Testis (tissue), 5 donors: ENCODE results near the genes BIRC3, BIRC2 and GUCY1A2.

GRCh38 chr11:97333622-97334005 lies 943.8 kb downstream of the JRKL start:
- PRO-cap, 3 experiments, result no peak in any of the 3 experiments
- RAMPAGE, long total RNA, 2 experiments, result no peak in any of the 2 experiments
- RRBS, result no CpG with 5 or more reads among the region's 1 CpG

DNA sequence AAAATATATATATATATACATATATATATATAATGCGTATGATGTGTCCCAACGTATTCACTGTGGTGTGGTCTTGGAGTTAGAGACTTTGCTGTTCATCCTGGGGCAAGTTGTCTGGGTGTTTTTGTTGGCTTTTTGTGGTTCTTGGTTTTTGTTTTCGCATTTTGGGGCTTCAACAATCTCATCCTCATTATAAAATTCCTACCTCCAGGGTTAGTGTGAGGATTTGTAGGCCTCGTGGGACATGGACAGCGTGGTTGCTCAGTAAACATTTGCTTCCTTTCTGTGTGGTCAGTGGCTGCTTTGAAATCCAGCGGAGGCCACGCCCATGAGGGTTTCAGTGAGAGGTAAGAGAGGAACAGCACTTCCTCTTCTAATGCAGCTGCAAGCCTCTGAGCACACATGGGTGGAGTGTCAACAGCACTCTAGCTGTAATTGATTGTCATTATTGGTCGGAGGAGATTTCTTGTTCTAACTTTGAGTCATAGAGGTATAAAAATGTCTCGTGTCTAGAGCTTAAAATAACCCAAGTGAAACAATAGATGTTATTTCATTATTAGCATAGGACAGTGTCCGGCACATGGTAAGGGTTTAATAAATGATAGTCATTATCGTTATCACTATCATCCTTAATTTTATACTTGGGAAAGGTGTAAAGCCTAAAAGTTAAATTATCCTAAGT lies 6.0 kb upstream of the ARHGAP42 start:
- PRO-cap, 3 experiments, result no peak in any of the 3 experiments
- RAMPAGE, long total RNA, 2 experiments, result no peak in any of the 2 experiments
- RRBS, result no CpG with 5 or more reads among the region's 11 CpGs

GRCh38 chr11:100776039-100776815 lies 89.1 kb downstream of the ARHGAP42 start:
- PRO-cap, 3 experiments, result no peak in any of the 3 experiments
- RAMPAGE, long total RNA, 2 experiments, result no peak in any of the 2 experiments
- RRBS, result no CpG with 5 or more reads among the region's 6 CpGs

GRCh38 chr11:100861240-100862041 lies 174.4 kb downstream of the ARHGAP42 start:
- PRO-cap, 3 experiments, result no peak in any of the 3 experiments
- RAMPAGE, long total RNA, 2 experiments, result no peak in any of the 2 experiments
- RRBS, result no CpG with 5 or more reads among the region's 6 CpGs

DNA sequence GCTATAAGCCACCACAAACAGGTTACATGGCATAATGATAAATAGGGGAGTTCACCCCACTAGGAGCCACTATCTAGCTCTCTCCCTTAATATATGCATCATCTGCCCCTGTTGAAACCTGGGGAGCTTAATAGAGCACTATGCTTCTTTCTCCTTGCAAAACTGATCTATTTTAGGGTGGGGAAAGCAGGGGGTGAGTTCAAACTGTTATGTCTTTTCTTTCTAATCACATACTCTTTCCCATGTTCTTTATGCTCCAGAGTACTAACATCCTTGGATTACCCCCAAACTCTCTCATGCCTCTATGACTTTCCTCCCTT lies 32.7 kb downstream of the PGR start:
- PRO-cap, 3 experiments, result no peak in any of the 3 experiments
- RAMPAGE, long total RNA, 2 experiments, result no peak in any of the 2 experiments

DNA sequence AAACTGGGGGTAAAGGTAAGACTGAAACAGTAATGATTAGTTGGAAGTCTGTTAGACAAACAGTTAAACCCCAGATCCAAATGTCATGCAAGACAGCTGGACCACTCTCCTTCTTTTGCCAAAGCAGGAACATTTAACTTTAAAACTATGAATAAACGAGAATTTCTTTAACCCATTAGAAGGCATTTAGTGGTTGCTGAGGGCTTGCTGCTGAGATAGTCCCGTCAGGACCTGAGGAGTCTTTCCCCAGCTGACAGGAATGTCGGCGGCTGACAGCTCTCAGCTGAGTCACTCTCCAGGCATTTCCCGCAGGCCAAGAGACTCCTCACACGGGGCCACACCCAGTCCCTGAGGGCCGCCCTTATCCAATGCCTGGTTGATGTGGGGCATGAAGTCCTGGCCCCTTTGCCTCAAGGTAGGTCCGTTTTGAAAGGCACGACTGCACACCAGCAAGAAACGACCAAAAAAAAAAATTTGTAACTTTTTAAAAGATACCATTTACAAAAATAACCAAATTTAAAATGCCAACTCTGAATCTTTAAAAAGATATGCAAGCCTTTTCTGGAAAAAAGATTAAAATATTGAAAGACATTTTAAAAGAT lies 36.2 kb upstream of the CFAP300 start:
- PRO-cap, 3 experiments, result no peak in any of the 3 experiments
- RAMPAGE, long total RNA, 2 experiments, result no peak in any of the 2 experiments
- RRBS, result no CpG with 5 or more reads among the region's 10 CpGs

DNA sequence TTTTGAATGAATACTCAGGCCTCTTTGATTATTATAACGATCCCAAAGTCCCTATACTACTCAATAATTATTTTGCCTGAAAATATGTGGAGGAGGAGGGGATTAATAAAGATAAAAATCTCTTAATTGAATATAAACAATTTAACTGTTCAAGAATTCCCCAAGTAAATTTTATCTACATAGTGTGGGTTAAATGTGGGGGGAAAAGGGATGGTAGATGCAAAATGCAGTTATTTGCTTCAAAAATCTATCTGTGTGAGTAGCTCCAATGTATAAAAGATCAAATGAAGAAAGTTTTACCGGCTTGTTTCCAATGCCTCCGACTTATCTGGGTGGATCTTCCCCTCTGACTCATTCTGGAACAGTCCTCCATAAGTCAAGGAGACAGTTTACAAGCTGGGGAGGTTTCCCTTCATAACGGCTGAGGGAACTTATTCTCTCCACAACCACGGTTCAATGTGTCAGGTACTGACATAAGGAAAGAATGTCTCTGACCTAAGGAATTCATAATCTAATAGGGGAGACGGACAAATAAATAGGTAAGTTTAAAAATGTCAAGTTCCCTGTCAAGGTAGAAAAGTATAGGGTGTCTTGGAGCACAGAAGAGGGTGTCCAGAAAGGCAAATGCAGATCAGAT lies 49.8 kb upstream of the BIRC3 start:
- PRO-cap, 3 experiments, result no peak in any of the 3 experiments
- RAMPAGE, long total RNA, 2 experiments, result no peak in any of the 2 experiments
- RRBS, result no CpG with 5 or more reads among the region's 6 CpGs

DNA sequence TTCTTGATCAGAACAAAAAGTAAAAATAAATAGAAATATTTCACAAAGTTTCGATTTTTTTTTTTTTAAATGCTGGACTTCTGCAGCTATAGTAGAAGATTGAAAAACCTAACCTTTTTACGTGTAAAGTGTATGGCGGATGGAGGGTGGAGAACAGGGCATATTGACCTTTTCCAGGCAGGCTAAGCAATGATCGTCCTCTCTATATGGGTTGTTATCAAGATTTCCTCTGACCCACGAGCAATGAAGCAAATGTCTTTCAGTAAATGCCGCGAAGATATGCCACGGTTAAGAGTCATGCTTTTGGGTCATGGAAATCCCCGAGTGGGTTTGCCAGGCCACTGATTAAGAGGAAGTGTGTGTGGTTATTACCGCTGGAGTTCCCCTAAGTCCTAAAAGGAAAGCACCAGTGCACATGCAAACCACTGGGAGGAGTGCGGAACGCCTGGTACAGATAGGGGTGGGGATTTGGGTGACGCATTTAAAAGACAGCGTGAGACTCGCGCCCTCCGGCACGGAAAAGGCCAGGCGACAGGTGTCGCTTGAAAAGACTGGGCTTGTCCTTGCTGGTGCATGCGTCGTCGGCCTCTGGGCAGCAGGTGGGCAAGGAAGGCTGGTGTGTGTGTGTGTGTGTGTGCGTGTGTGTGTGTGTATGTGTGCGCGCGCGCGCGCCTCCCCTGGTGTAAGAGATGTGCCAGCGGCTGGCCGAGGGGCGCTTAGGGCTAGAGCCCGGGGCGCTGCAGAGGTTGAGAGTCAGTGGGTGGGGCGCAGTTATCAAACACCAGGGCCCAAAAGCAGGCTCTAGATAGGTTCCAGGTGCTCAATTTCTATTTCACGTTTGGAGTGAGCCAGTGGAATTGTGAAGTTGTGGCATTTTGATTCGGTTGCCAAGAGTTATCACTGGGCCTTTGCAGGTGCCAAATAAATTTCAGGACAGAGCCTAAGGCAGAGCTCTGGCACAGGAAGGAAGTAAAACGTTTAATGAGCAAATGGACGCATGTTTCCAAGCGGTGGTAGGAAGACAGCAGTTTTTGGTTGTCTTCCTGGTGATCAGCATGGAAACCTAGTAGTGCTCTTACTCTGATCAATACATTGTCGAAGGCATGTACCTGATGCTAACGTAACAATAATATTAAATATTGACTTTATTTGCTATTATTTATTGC lies at the start of gene BIRC3:
Gene BIRC3 (plus strand): TSS at position 512 of the 1,166 bp plus-strand sequence.
- PRO-cap, 3 experiments, result peak in 3 of 3 experiments; most common plus-strand start position 512 of the sequence (in 3); most common minus-strand start position 387 of the sequence (in 3)
- RAMPAGE, long total RNA, 2 experiments, result start-site peak on the plus strand in 2 of 2 experiments, centred at positions 511 to 533 of the sequence, 291 to 789 reads per replicate
- RRBS, result no CpG with 5 or more reads among the region's 43 CpGs

- PRO-cap, 3 experiments, result peak in 3 of 3 experiments; most common plus-strand start chr11:102346812 (in 2); most common minus-strand start chr11:102347110 (in 2)
- RAMPAGE, long total RNA, 2 experiments, result start-site peak on the plus strand in 1 of 2 experiments, at chr11:102347233-102347468 at its widest, 311 reads per replicate; start-site peak on the minus strand in 2 of 2 experiments, at chr11:102347099-102347174 at its widest, 45 to 51 reads per replicate
- RRBS, result 2% methylated on average over 34 of the region's 89 CpGs
Measured at GRCh38 chr11:102346588-102347521, at the start of gene BIRC2. Gene BIRC2, plus strand, starts transcription at chr11:102347214.

DNA sequence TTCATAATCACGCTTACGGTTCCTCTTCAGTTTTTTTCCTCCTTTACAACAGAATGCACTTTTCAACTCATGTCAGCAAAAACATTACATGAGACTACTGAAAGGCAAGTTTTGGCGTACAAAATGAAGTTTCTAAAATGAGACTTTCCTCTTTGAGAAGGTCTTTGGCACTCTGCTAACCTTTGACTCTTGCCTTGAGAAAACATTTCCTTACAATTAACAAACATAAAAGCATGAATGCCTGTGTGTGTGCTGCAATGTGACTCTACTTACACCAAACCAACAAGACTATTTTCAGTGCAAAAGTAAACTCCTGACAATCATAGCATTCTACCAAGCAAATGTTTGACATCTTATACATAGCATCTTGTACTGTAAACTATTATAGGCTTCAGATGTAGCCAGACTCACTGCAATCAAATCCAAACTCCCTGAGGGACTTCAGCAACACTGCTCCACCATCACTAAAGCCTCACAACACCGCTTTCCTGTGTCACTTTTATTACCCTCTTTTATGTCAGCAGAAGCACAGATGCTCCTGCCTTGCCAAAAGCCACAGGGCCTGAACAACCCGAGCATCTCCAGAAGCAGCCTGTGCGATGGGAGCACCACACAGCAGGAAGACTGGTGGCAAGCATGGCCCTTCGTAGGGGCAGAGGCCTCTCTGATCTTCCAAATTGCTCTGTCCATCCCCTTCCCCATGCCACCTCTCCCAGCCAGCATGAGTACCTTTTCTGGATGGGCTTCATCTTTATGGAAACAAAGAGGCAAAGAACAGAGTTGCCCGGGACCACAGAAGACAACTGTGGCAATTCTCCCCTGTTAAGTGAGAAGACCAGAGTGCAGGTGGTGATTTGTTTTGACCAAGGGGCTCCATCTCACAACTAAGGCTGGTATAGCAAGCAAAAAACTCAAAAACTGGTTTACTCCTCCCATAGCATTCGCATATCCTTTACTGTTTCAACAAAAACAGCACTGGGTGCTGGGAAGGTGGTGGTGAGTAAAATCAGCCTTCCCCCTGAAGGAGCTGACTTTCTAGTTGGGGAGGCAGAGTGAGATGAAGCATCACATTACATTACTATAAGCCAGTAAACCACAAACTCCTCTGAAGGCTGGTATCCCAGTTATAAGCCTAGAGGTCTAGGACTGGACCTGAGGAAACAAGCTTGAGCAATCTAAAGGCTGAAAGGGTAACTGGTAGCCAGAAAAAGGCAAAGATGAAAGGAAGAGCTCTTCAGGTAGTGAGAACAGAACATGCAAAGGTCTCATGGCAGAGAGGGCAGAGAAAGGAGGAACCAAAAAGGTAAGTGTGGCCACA lies 22.8 kb downstream of the TMEM123 start:
- PRO-cap, 3 experiments, result no peak in any of the 3 experiments
- RAMPAGE, long total RNA, 2 experiments, result no peak in any of the 2 experiments
- RRBS, result no CpG with 5 or more reads among the region's 9 CpGs

DNA sequence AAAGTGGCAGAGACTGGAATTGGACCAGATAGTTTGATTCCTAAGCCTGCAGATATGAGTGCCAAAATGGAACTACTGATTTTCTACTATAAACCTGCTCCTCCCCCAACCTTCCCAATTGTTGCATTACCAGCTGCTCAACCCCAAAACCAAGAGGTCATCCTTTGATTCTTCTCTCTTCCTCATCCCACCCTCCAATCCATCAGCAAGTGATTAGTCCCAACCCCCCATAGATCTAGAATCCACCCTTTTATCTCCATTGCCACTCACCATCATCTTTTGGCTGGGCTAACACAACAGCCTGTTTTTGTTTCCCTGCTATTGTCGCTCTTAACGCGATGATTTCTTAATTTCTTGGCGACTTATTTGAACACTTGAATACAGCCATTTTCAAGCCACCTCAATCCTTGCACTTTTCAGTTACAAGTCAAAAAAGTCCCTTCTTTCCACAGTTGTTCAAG lies 2.6 kb downstream of the TMEM123 start:
- PRO-cap, 3 experiments, result no peak in any of the 3 experiments
- RAMPAGE, long total RNA, 2 experiments, result no peak in any of the 2 experiments
- RRBS, result no CpG with 5 or more reads among the region's 4 CpGs

GRCh38 chr11:102458419-102458940 lies 5.9 kb upstream of the TMEM123 start:
- PRO-cap, 3 experiments, result no peak in any of the 3 experiments
- RAMPAGE, long total RNA, 2 experiments, result no peak in any of the 2 experiments
- RRBS, result no CpG with 5 or more reads among the region's 4 CpGs

- PRO-cap, 3 experiments, result no peak in any of the 3 experiments
- RAMPAGE, long total RNA, 2 experiments, result no peak in any of the 2 experiments
- RRBS, result no CpG with 5 or more reads among the region's 1 CpG
Measured at GRCh38 chr11:102476757-102477206, 24.2 kb upstream of the TMEM123 start.

DNA sequence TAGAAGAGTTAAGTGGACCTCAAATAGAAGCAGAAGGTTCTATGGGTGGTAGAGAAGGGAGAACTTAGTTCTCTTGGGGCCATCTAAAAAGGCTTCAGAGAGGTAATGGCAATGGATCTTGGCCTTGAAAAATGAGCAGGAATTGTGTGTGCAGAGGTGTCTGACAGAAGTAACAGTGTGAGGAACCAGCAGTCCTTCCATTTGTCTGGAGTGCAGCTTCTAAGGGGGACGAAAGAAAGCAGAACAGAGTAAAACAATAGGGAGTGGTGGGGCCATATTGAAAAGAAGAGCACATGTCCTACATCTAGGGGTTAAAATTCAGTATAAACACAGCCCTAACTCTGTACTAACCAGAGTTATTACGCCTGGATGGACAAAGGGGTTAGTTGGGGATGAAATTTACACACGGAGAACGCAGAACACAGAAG lies 283.4 kb upstream of the DDI1 start:
- PRO-cap, 3 experiments, result peak in 1 of 3 experiments; most common plus-strand start position 223 of the sequence (in 1)
- RAMPAGE, long total RNA, 2 experiments, result no peak in any of the 2 experiments
- RRBS, result no CpG with 5 or more reads among the region's 4 CpGs

DNA sequence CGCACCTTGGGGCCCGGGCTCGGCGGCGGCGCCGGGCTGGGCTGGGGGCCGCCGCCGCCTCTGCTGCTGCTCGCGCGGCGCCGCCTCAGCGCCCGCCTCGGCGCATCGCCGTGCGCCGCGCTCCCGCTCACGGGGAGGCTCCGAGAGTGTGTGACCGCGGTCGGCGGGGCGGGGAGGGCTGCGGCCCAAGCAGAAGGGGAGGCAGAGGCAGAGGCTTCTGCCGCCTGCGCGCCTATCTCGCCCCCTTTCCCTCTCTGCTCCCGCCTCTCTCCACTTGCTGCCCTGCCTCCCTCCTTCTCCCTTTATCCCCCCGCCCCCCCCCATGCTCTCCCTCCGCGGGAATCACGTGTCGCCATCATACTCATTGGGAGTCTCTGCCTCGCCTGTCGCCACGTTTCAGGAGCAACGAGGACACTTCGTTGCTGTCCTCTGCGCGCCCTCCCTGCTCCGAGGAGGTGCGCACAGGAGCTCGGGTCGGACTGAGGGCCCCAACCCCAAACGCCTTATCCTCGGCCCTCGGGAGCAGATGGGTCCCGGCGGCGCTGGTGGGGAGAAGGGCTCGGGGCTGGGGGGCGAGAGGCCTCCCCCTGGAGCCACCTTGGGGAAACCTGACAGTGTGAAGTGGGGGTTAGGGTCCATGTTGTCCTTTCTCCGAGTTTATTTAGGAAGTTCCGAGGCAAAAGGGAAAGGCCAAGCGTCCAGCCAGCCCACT lies at the start of gene GUCY1A2:
Gene GUCY1A2 (minus strand): TSS at position 219 of the 712 bp plus-strand sequence.
- PRO-cap, 3 experiments, result peak in 3 of 3 experiments; most common plus-strand start position 392 of the sequence (in 3); most common minus-strand start position 276 of the sequence (in 3)
- RAMPAGE, long total RNA, 2 experiments, result no peak in any of the 2 experiments
- RRBS, result 1% methylated on average over 2 of the region's 65 CpGs

DNA sequence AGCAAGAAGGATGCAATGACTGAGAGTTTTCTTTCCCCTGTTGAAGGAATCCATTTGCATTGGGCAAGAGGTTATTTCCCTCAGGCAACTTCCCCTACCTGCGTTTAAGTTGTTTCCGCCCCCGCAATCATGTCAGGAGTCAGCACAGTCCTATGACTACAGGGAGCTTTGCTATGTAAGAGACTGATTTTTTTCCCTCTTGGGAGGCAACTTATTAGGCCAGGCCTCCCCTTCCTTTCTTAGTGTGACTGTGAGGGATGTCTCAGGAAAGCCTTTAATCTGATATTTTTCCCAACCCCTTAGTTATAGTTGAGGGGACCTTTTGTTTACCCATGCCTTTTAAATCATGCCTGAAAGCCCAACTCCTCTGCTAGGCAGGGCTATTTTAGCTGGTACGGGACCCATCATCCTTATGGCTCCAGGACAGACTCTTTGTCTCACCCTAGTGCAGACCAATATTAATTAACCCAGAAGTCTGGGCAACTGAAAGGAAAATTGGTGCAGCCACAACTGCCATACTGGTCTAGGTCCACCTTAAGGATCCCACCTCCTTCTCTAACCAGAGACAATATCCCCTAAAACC lies 22.3 kb downstream of the NPAT start:
- PRO-cap, 3 experiments, result no peak in any of the 3 experiments
- RAMPAGE, long total RNA, 2 experiments, result no peak in any of the 2 experiments
- RRBS, result no CpG with 5 or more reads among the region's 4 CpGs

GRCh38 chr11:108225684-108226419 lies 3.0 kb downstream of the ATM start:
- PRO-cap, 3 experiments, result no peak in any of the 3 experiments
- RAMPAGE, long total RNA, 2 experiments, result no peak in any of the 2 experiments
- RRBS, result no CpG with 5 or more reads among the region's 9 CpGs

- PRO-cap, 3 experiments, result no peak in any of the 3 experiments
- RAMPAGE, long total RNA, 2 experiments, result no peak in any of the 2 experiments
- RRBS, result no CpG with 5 or more reads among the region's 5 CpGs
Measured at GRCh38 chr11:108236373-108237109, 13.7 kb downstream of the ATM start.

DNA sequence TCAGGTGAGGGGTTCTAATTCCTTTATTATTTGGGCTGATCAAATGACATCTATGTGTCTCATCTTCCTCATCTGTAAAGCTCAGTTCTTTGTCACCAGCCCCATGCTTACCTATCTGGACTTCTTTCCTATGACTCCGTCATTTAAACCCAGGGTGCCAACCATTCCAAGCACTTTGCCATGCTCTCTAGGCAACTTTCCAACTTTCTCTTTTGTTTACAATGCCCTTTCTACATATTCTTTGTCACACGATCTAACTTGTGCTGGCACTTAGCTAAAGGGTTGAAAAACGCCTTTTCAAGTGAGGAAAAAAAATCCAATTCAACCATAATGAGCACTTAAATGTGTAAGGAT lies 27.9 kb downstream of the EXPH5 start:
- PRO-cap, 3 experiments, result no peak in any of the 3 experiments
- RAMPAGE, long total RNA, 2 experiments, result no peak in any of the 2 experiments
- RRBS, result no CpG with 5 or more reads among the region's 3 CpGs

- PRO-cap, 3 experiments, result no peak in any of the 3 experiments
- RAMPAGE, long total RNA, 2 experiments, result no peak in any of the 2 experiments
- RRBS, result no CpG with 5 or more reads among the region's 5 CpGs
Measured at GRCh38 chr11:108857434-108857777, 192.5 kb downstream of the DDX10 start.